Choroid plexus epithelial cell (primary cell): ENCODE results near the gene HTR5A.

GRCh38 chr7:151882591-151883096 lies 5.7 kb upstream of the PRKAG2 start:
- RRBS = no CpG with 5 or more reads among the region's 3 CpGs

DNA sequence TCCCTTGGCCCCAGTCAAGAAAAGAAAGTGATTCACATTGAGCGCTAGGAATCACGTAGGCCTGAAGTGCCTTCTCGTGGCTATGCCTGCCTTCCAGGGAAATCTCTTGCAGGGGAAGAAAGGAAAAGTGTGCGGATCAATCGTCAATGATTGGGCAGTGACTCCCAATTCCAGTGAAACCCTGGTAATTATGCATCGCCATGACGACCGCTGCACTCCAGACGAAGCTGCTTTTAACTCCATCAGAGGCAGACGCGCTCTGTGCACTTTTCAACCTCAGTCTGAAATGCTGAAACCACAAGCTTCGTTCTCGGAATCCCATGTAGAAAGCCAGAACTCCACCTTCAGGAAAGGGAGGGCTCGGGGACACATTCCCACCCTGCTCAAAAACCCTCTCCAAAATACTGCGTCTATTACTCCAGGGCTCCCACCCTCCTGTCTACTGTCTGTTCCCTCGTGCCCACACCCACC lies 24.1 kb upstream of the PRKAG2 start:
- RRBS = no CpG with 5 or more reads among the region's 16 CpGs

DNA sequence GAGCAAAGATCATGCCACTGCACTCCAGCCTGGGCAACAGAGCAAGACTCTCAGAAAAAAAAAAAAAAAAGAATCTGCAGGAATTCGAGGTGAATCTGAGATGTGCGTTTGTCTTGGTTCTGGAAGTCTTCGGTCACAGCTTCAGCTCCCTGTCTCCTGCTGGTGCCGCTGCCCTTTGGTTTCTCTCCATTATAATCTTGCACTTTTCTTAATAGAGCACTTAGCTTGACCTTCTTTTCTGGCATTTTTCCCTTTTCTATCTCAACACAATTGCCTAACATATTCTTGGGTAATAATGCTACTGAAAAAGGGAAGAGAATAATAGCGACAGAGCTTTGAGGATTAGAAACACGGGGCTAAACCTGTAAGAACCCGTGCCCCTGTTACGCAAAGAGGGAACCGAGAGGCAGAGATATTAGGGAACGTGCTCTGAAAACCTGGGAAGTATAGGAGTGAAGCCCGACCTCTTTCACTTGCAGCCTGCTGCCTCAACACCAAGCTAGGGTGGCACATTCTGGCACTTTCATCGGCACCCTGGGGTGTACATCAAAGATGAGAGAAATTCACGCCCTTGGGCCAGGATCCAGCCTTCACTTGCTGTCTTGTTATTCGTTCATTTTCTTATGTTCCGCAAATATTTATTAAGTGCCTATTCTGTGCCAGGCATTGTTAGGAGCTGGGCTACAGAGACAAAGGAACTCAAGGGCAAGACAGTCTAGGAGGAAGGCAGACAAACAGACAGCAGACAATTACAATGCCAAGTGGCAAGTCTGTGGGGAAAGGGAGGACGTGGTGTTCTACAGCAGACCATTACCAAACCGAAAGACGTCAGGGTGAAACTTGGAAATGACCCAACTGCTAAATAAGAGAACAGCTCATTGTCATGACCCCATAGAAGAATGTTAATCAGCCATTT lies 33.0 kb upstream of the GALNTL5 start:
- RRBS = no CpG with 5 or more reads among the region's 18 CpGs

GRCh38 chr7:151924377-151924957 lies 31.8 kb upstream of the GALNTL5 start:
- RRBS = no CpG with 5 or more reads among the region's 10 CpGs

GRCh38 chr7:151925353-151926515 lies 30.5 kb upstream of the GALNTL5 start:
- RRBS = no CpG with 5 or more reads among the region's 26 CpGs

DNA sequence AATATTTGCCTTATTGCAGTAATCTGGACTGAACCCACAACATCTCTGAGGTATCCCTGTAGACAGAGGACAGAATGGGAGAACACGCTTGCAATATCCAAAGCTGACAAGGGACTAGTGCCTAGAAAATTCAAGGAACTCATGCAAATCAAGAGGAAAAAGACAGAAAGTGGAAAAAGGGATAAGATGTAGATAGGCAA lies 16.1 kb upstream of the GALNTL5 start:
- RRBS = no CpG with 5 or more reads among the region's 1 CpG

- RRBS = no CpG with 5 or more reads among the region's 6 CpGs
Observed at GRCh38 chr7:152082103-152082745, 56.8 kb downstream of the GALNT11 start.

- RRBS = no CpG with 5 or more reads among the region's 8 CpGs
Observed at GRCh38 chr7:152162938-152163584, 137.6 kb downstream of the GALNT11 start.

- RRBS = no CpG with 5 or more reads among the region's 8 CpGs
Observed at GRCh38 chr7:152393911-152394849, 41.6 kb downstream of the KMT2C start.

- RRBS = under 1% methylated on average over 14 of the region's 90 CpGs
Observed at GRCh38 chr7:152436488-152437338, 910 bp upstream of the KMT2C start.

DNA sequence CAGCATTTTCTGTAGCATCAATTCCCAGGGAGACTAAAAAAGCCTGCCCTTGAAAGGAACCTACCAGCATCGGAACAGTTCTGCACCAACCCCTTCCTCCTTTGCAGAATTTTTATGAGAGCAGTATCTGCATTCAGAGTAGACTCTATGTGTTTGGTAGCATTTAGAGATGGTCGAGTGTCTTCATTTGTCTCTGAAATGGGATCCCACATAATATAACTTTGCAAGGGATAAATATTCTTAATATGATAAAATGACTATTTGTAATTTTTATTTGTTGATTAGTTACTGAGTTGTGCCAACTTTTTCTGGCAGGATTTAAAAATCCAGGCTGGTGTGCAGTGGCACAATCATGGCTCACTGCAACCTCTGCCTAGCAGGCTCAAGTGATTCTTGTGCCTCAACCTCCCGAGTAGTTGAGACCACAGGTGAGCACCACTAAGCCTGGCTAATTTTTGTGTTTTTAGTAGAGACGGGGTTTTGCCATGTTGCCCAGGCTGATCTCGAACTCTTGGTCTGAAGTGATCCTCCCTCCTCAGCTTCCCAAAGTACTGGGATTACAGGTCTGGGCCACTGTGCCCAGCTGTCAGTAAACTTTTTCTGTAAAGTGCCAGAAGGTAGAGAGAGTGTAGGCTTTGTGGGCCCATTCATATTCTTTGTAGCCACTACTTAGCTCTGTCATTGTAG lies 645.2 kb upstream of the DPP6 start:
- RRBS = no CpG with 5 or more reads among the region's 5 CpGs

GRCh38 chr7:153886217-153886744 lies 165.9 kb upstream of the DPP6 start:
- RRBS = 5% methylated on average over 7 of the region's 42 CpGs

GRCh38 chr7:153886745-153887581 lies 165.2 kb upstream of the DPP6 start:
- RRBS = 2% methylated on average over 12 of the region's 81 CpGs

DNA sequence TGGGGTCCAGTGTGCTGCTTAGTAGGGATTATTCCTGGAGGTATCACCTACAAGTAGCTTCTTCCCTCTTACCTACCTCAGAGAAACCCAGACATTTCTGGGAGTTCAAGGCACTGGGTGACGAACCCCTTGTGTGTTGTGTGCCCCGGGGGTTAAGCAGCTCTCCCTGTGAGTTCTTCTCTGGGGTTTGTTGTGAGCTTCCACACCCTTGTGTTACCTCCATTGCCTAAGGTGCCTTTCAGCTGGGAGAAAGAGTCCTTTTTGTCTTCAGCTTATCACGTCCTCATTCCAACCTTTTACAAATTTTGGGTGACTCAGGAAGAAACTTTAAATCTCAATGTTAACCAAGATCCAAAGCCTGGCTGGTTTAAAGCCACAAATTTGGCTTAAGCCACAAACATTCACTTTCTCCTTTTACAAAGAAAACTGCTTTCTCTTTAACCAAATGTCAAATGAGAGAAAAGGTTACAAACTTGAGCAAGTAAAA lies 75.0 kb downstream of the PAXIP1 start:
- RRBS = no CpG with 5 or more reads among the region's 3 CpGs

GRCh38 chr7:155069877-155070447 lies at the start of gene HTR5A:
HTR5A (plus strand) TSS chr7:155070324.
- RRBS = 6% methylated on average over 3 of the region's 30 CpGs

GRCh38 chr7:155221901-155222689 lies 75.6 kb upstream of the INSIG1 start:
- RRBS = no CpG with 5 or more reads among the region's 5 CpGs

DNA sequence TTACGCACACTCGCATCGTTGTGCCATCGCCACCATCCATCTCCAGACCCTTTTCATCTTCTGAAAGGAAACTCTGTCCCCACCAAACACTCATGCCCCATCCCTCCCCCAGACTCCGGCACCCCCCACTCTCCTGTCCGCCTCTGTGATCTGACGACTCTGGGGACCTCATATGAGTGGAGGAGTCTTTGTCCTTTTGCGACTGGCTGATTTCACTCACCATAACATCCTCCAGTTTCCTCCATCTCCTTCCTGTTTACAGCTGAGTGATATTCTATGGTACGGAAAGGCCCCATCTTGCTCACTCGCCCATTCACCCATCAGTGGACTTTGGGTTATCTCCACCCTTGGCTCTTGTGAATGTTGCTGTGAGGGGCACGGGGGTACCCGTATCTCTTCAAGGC lies 11.9 kb upstream of the INSIG1 start:
- RRBS = no CpG with 5 or more reads among the region's 12 CpGs

DNA sequence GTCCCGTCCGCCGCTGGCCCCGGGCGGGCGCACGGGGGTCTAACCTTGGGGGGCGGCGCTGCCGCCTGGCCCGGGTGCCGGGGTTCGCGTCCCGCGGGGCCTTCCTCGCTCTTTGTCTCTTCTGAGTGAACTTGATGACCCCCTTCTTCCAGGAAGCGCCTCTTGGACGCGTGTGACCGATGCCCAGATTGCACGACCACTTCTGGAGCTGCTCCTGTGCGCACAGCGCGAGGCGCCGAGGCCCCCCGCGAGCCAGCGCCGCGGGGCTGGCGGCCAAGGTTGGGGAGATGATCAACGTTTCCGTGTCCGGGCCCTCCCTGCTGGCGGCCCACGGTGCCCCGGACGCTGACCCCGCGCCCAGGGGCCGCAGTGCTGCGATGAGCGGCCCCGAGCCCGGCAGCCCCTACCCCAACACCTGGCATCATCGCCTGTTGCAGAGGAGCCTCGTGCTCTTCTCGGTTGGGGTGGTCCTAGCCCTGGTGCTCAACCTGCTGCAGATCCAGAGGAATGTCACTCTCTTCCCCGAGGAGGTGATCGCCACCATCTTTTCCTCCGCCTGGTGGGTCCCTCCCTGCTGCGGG lies 519 bp downstream of the INSIG1 start:
- RRBS = 2% methylated on average over 20 of the region's 54 CpGs

DNA sequence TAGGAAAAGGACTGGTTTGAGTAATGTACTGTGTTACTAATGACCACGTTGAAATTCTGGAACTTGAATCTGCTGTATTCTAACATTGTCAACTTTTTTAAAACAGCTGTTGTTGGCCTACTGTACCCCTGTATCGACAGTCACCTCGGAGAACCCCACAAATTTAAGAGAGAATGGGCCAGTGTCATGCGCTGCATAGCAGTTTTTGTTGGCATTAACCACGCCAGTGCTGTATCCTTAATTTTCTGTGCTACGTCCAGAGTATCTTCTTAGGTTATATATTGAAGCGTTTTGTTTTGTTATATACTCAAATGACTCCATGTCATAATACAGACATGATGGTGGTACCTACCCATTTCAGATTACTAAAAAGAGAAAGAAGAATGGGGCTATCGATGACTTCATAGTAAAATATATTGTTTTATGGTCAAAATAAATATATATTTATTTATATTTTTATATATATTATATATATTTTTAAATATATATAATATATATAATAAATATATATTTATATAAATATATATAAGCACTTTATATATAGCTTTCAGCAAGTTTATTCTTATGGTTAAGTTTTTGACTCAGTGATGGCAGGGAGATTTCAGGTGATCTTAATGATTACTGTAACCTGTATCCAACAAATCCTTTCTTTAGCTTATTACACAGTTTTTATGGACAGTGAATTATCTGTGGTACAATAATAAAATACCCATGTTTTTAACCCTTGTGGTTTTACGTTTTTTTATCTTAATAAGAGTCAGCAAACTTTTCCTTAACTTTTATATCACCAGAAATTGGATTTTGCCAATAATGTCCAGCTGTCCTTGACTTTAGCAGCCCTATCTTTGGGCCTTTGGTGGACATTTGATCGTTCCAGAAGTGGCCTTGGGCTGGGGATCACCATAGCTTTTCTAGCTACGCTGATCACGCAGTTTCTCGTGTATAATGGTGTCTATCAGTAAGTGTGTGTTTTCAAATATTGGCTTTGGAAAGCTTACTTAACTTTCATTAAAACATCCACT lies 4.1 kb downstream of the INSIG1 start:
- RRBS = no CpG with 5 or more reads among the region's 13 CpGs

GRCh38 chr7:155303040-155303961 lies 5.6 kb downstream of the INSIG1 start:
- RRBS = no CpG with 5 or more reads among the region's 11 CpGs